Heart left ventricle (tissue), 7 donors: ENCODE measurements around a stretch of chr5.

DNA sequence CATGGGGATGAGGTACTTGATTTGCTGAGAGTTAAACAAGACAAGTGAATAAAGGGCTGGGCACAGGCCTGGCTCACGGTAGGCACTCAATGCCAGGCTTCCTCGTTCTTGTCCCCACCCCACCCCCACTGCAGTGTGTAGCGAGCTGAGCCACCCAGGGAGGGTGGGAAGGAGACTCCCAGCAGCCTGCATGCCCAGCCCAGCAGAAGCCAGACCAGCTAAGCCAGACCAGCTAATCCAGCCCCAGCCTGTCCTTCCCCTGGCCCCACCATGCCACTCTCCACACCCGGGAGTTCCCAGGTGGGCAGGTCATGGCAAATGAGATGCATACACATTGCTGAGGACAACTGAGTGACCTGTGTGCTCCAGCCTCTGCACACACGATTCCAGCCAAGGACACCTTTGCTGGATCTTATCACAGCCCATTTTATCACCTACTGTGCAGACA lies 26.8 kb downstream of the DUSP1 start:
- PRO-cap, 6 experiments, result peak in 1 of 6 experiments; most common plus-strand start position 205 of the sequence (in 1); most common minus-strand start position 386 of the sequence (in 1)
- RAMPAGE, long total RNA, 2 experiments, result no peak in any of the 2 experiments
- RRBS, result no CpG with 5 or more reads among the region's 5 CpGs

DNA sequence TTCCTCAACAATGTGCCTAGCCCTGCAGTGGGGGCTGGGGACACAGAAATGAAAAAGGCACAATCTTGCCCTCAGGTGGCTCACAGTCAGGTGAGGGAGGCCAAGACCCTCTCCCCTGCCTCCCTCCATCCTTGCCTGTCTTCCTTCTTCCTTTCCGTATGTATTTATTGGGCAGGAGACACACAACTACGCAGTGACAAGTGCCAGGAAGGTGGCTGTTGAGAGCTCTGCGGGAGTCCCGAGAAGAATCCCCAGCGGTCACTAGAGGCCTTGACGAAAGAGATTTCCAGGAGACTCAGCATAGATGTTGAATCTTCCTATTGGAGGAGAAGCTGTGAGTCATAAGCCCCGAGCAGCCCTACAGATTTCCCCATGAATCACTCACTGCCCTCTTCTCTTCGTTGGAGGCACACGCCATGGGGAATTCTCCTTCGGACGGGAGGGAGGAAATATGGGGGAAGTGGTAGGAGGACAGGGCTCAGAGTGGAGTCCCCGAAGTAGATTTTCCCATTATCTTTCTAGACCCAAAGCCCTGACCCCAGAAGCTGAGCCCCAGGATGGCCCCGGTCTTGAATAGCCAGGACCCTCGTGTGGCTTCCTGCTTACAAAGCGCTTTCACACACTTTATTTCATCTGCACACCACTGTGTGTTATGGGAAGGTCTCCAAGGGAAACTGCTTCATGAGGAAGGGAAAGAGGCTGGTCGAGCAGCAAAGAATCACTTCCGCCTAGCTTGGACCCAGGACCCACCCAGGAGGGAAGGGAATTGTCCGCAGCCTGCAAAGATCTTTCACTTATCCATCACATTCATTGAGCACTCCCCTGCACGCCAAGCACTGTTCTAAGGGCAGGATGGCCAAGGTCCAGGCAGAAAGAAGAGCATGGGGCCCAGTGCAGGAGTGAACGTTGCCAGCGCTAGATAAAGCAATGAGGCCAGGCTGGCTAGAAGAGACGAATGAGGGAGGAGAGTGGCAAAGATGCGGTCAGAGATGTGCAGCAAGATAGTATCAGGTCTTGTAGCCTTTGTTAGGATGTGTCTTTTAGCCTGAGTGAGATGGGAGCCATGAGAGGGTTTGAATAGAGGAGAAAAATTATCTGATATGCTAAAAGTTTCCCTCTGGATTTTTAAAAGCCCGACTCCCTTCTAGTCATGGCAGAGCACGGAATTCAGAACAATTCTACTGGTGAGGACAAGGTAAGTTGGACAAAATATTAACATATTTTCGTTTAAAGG lies 12.6 kb downstream of the DUSP1 start:
- PRO-cap, 6 experiments, result peak in 3 of 6 experiments; most common plus-strand start position 384 of the sequence (in 1); most common minus-strand start position 250 of the sequence (in 2)
- RAMPAGE, long total RNA, 2 experiments, result no peak in any of the 2 experiments
- RRBS, result no CpG with 5 or more reads among the region's 26 CpGs

DNA sequence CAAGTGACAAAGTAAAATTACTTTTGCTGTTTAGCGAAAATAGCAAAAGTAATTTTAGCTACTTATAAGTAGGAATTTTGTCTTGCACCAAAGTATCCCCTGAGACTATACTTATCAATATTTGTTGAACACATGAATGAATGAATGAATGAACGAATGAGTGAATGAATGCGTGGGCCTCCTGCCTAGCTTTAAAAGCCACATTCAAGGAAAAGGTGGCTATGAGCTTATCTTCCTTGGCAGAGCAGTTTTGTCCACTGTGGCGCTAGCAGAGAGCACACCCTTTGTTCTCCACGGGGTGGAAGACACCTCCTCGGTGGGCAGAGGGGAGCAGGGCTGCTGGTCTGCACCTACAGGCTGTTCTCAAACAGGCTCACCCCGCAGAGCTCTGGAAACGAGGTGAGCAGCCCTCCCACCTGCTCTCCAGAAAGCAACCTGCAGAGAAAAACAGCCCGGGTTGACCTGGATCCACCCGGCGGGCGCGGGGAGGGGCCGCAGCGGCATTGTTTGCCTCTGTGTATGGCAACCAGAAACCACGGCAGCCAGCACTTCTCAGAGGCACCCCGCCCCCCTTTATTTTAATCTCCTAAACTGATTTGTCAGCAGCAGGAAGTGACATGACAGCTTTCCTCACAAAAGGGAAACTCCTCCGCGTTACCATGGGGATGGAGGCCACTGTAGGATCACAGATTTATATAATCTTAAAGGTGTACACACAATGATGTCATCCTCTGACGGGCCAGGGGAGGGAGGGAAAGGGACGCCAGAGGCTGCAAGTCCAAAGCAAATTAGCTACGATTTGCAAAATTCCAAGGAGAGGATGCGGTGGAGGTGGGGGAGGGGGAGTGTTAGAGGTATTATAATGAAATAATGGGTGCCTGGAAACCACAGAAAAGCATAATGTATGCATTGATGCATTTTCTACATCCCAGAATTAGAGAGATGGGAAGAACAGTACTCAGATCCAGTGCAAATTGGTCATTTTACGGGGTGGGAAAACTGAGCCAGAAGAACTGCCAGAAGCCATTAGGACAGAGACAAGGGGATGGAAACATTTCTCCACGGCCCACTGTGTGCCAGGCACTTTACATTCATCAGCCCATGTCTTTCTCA lies 5.8 kb downstream of the DUSP1 start:
- PRO-cap, 6 experiments, result peak in 6 of 6 experiments; most common plus-strand start position 724 of the sequence (in 1); most common minus-strand start position 432 of the sequence (in 3)
- RAMPAGE, long total RNA, 2 experiments, result no peak in any of the 2 experiments
- RRBS, result no CpG with 5 or more reads among the region's 25 CpGs

- PRO-cap, 6 experiments, result no peak in any of the 6 experiments
- RAMPAGE, long total RNA, 2 experiments, result no peak in any of the 2 experiments
- RRBS, result no CpG with 5 or more reads among the region's 4 CpGs
Observed at GRCh38 chr5:172785613-172786065, 14.6 kb upstream of the DUSP1 start.

GRCh38 chr5:172788709-172789621 lies 18.0 kb upstream of the DUSP1 start:
- PRO-cap, 6 experiments, result peak in 5 of 6 experiments; most common plus-strand start chr5:172789322 (in 4); most common minus-strand start chr5:172789244 (in 4)
- RAMPAGE, long total RNA, 2 experiments, result no peak in any of the 2 experiments
- RRBS, result no CpG with 5 or more reads among the region's 22 CpGs

DNA sequence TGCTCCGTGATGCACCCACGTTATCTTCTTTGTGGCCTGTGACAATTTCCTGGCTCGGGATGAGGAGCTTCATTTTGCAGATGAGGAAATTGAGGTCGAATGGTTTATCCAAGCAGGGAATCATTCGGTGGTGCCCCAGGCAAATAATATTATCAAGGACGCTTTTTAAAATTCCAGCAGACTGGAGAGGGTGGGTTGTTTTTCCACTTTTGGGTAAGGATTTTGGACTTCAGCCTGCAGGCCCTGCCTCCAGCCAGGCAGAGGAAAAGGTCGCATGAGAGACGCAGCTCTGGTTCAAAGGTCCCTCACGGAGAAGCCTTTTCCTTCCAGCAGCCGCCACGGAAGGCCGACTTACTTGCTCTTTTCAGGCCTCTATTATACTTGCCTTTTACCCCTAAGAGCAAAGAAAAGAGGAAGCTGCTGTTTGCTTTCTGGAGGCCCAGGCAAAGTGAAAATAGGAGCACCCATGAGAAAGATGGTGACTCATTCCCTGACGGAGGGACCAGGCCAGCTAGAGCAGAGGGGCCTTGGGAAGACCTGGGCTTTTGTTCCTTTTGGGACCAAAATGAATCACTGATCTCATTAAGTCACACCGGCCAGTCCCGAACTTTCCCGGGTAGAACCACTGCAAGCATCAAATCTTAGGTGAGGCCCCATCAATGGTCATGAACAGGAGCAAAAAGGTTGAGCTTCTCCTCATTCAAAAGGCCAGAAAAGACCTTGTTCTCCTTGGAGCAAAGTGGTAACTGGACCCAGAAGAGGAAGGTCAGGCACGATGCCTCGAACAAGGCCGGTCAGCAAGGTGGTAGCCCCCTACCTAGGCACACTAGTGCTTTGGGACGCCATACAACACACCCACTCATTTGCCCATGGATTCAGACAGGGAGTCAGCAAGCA lies 23.0 kb upstream of the DUSP1 start:
- PRO-cap, 6 experiments, result no peak in any of the 6 experiments
- RAMPAGE, long total RNA, 2 experiments, result no peak in any of the 2 experiments
- RRBS, result no CpG with 5 or more reads among the region's 20 CpGs

- PRO-cap, 6 experiments, result no peak in any of the 6 experiments
- RAMPAGE, long total RNA, 2 experiments, result no peak in any of the 2 experiments
- RRBS, result no CpG with 5 or more reads among the region's 18 CpGs
Observed at GRCh38 chr5:172833351-172834072, 539 bp upstream of the ERGIC1 start.

DNA sequence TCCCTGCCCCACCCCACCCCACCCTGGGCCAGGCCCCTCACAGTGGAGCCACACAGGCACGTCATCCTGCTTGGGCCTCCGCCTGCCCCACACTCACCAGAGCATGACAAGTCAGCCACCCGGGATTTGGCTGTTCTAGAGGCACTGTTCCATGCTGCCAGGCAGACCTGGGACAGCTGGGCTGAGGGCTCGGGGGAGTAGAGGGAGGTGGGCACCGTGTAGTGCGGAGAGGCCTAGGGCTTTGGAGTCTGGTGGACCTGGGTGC lies 16.2 kb downstream of the ERGIC1 start:
- PRO-cap, 6 experiments, result no peak in any of the 6 experiments
- RAMPAGE, long total RNA, 2 experiments, result no peak in any of the 2 experiments
- RRBS, result no CpG with 5 or more reads among the region's 6 CpGs

DNA sequence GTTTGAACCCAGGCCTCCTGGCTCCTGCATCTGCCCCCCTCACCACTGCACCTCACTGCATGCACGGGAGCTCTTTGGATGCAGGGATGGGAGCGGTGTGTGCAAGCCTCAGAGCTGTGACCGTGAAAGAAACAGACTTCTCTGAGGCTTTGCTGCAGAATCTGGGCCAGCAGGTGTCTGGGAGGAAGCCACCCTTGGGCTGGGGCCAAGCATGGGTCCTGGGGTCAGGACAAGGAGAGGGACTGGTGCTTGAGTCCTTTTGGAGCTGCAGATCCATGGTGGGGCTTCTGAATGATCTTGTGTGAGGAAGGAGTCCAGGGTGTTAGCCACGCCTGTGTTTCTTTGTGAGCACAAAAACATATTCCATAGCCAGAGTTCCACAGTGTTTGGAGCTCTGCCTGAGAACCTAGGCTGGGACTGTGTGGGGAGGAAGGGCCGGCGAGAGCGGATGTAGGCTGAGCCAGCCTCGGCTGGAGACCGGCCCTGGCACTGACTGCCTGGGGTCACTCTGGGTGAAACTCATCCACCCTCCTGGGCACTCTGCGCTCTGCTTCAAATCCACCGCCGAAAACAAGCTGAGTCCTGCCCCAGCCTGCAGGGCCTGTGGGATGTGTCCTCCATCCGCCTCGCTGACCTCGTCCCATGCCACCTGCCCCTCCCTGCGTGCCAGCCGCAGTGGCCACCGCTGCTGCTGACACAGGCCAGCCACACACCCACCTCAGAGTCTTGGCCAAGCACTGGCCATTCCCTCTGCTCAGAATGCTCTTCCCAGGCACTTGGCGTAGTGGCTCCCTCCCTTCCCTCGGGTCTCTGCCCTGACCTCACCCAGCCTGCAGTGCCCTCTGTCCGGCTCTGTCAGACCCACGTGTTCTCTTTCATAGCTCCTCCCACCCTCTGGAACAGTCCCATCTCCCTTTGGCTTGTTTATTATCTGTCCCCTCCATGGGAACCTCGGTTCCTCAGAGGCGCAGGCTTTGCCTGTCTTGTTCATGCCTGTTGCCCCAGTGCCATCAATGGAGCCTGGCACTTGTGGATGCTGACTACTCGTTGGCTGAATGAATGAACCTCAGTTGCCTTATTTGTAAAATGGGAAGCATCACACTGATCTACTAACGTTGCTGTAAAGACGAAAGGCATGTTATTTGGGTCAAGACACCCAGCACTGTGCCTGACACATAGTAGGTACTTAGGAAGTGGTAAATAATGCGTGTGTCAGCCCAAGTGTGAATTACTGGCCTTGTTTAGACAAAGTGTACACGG lies 26.9 kb downstream of the ERGIC1 start:
- PRO-cap, 6 experiments, result peak in 6 of 6 experiments; most common plus-strand start position 927 of the sequence (in 4); most common minus-strand start position 817 of the sequence (in 4)
- RAMPAGE, long total RNA, 2 experiments, result no peak in any of the 2 experiments
- RRBS, result 3% methylated on average over 3 of the region's 29 CpGs

DNA sequence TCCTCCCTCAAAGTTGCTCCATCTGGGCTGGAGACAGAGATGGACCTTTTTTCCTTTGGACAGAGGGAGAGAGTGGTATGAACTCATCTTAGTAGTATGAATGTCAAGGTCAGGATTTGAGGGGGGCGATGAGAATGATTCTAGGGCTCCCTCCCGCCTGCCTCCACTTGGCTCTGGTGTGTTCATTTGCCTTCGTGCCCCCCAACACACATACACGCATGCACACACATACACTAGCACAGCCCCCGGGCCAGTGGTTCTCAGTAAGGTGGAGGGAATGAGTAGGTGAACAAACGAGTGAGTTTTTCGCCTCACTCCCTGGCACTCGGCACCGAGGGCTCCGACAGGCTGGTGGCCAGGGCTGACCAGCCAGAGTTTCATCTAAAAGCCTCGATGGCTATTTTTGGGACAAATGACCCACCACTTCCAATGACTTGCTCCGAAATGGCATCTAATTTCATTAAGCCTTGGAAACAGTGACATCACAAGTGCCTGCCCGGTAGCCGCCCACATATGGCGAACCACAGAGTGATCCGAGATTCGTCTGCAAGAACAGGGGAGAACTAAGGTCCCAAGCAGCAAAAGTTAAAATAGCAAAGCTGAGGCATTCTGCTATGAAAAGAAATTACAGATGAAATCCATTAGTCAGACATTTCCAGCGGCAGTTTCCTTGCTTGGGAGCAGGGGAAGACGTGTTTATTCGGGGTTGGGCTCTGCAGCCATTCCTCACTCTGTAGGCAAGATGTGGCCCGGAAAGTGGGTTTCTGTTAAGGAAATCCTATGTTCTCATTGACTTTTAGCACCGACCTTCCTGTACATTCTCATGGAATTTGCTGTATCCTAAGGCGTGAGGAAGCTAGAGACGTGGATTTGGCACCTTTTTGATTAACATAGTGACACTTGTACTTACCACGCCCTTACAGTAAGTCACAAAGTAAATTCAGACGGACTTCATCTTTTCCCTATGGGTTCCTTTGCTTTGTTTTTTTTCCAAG lies 44.8 kb downstream of the ERGIC1 start:
- PRO-cap, 6 experiments, result peak in 1 of 6 experiments; most common plus-strand start position 697 of the sequence (in 1); most common minus-strand start position 383 of the sequence (in 1)
- RAMPAGE, long total RNA, 2 experiments, result no peak in any of the 2 experiments
- RRBS, result no CpG with 5 or more reads among the region's 26 CpGs

- PRO-cap, 6 experiments, result no peak in any of the 6 experiments
- RAMPAGE, long total RNA, 2 experiments, result no peak in any of the 2 experiments
Observed at GRCh38 chr5:172889353-172889757, 55.3 kb downstream of the ERGIC1 start.

DNA sequence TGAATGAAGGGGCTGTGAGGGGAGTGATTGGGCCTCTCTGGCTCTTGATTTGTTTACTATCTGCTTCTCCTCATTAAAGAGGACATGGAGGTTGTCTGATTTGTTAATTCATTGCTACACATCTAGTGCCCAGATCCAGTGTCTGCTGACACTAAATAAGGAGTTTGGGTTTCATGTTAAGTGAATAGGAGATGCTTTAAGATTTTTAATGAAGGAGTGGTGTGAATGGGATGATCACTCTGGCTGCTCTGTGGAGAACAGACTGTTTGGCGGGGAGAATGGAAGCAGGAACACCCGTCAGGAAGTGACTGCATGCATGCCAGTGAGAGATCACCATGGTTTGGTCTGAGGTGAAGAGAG lies 19.7 kb downstream of the ATP6V0E1 start:
- PRO-cap, 6 experiments, result no peak in any of the 6 experiments
- RAMPAGE, long total RNA, 2 experiments, result no peak in any of the 2 experiments
- RRBS, result no CpG with 5 or more reads among the region's 2 CpGs

GRCh38 chr5:173243649-173244205 lies 8.7 kb upstream of the NKX2-5 start:
- PRO-cap, 6 experiments, result peak in 6 of 6 experiments; most common plus-strand start chr5:173243970 (in 4); most common minus-strand start chr5:173244010 (in 6)
- RAMPAGE, long total RNA, 2 experiments, result no peak in any of the 2 experiments
- RRBS, result 2% methylated on average over 4 of the region's 33 CpGs

DNA sequence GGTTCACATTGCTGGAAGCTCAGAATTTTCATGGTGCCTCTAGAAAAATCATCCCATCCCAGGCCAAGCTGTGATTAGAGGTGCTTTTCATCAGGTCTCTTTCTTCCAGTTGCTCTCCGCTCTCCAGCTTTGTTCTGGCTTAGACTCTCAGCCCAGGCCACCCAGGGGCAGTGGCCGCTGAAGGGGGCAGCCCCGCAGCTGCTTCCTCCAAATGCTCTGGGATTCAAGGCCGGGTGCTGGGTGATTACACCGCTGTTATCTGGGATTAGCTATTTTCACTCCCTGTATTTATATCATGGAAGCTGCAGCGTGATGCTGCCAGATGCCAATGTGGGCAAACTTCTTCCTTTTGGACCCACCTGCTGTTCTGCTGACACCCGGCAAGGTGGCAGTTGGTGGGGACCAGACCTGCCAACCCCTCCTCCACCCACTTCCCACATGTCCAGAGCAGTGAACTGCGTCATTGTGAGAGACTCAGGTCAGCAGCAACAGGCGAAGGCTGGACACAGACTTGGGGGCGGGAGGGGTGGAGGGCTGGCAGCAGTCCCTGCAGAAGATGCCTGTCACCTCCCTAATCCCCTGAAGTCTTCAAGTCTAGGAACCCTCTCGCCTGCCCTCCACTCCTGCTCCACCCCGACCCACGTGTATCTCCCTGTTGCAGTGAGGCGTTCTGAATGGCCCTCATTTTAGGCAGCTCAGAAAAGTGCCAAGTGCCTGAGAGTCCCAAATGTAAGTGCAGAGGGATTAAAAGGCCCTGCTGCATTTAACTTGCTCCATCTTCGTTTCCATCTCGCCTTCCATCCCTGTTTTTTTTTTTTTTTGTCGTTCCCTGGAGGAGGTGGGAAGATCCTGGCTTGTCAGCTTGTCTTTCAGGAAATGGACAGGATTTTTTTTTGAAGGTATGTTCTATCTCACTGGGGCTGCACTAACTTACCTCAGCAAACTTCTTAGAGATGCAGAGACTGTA lies 34.0 kb upstream of the NKX2-5 start:
- PRO-cap, 6 experiments, result peak in 6 of 6 experiments; most common plus-strand start position 506 of the sequence (in 5); most common minus-strand start position 261 of the sequence (in 5)
- RAMPAGE, long total RNA, 2 experiments, result no peak in any of the 2 experiments
- RRBS, result no CpG with 5 or more reads among the region's 17 CpGs

DNA sequence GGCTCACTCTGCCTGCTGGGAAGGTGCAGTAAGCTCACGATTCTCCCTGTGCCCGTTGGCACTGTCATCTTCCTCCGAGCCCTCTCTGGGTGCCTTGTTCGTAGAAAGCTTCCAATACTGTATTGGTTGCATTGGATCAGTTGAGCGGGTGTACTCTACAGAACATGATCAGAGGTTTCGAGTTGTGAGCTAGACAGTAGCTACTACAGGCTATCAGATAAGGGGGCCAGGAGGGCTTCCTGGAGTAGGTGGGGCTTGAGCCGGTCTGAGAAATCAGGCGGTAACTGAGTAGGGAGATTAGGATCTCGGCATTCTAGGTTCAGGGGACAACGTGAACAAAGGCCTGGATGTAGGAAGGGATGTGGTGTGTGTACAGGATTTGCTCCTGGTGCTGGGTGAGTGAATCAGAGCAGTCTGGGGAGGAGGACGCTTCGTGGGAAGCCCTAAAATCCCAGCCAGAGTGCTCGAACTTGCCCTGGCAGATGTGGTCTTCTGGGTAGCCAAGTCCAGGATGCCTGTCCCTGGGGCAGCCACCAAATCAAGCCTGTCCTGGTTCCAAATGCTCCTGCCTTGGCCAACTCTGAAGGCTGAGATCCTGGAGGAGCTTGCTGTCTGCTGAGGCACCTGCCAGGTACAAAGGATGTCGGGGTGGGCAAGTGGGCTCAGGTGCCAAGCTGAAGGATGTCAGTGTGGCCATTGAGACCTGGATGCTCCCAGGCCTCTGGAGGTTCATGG lies 33.5 kb downstream of the STC2 start:
- PRO-cap, 6 experiments, result no peak in any of the 6 experiments
- RAMPAGE, long total RNA, 2 experiments, result no peak in any of the 2 experiments
- RRBS, result no CpG with 5 or more reads among the region's 14 CpGs

GRCh38 chr5:173454765-173455698 lies 126.8 kb upstream of the STC2 start:
- PRO-cap, 6 experiments, result peak in 1 of 6 experiments; most common plus-strand start chr5:173455323 (in 1); most common minus-strand start chr5:173454958 (in 1)
- RAMPAGE, long total RNA, 2 experiments, result no peak in any of the 2 experiments
- RRBS, result no CpG with 5 or more reads among the region's 12 CpGs

- PRO-cap, 6 experiments, result no peak in any of the 6 experiments
- RAMPAGE, long total RNA, 2 experiments, result no peak in any of the 2 experiments
- RRBS, result no CpG with 5 or more reads among the region's 8 CpGs
Observed at GRCh38 chr5:173472878-173473781, 143.3 kb downstream of the BOD1 start.

DNA sequence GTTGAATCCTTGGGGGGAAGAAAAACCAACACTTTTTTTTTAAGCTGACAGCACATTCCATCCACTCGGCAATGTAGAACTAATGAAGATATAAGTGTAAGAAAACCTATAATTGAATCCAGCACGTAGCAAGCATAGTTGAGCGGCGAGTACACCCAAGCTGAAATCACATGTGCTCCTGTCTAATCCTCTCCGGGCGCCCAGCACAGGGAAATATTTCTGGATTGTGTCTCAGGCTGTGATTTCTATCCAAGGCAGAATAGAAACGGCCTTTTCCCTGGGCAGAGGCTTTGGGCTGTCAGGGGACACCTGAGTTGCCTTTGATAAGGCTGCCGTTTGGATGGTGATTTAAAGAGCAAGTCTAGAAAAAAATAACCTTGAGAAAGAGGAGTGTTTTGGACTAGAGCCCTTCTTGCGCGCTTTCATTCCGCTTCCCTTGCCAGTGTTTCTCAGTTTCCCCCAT lies 118.0 kb downstream of the BOD1 start:
- PRO-cap, 6 experiments, result no peak in any of the 6 experiments
- RAMPAGE, long total RNA, 2 experiments, result no peak in any of the 2 experiments
- RRBS, result no CpG with 5 or more reads among the region's 11 CpGs

DNA sequence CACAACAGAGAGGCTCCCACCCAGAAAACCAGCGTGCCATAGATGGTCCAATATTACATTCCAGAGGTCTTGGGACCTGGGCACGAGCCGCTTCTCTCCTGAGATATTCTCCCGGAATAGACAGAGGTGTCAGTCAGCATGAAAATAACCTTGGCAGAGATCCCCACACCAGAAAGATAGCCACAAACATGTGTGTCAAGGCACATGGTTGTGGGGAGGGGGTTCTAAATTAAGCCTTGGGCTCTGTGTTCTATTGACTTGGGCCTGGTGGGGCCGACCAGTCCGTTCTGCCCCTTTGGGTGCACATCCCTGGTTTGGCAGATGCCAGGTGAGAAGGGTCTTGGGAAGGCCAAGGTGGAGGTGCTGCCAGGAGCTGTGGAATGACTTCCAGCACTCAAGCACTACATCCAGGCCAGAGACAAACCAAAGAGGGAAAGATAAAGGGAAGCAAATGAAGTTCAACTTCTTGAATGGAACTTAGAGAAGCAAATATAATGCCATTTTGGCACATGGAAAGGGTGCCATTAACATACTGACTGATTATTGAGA lies 78.3 kb downstream of the BOD1 start:
- PRO-cap, 6 experiments, result peak in 3 of 6 experiments; most common plus-strand start position 253 of the sequence (in 2); most common minus-strand start position 40 of the sequence (in 1)
- RAMPAGE, long total RNA, 2 experiments, result no peak in any of the 2 experiments
- RRBS, result no CpG with 5 or more reads among the region's 6 CpGs

GRCh38 chr5:173554853-173555882 lies 61.3 kb downstream of the BOD1 start:
- PRO-cap, 6 experiments, result no peak in any of the 6 experiments
- RAMPAGE, long total RNA, 2 experiments, result no peak in any of the 2 experiments
- RRBS, result 69% methylated on average over 9 of the region's 35 CpGs